Bronchus (tissue), 1 donor: ENCODE results near the genes MARCHF1 and APELA.

- PRO-cap = no peak
These were observed 211.4 kb downstream of the RAPGEF2 start for GRCh38 chr4:159314211-159314781.

- PRO-cap = no peak
These were observed 219.5 kb downstream of the RAPGEF2 start for GRCh38 chr4:159322246-159322818.

- PRO-cap = no peak
These were observed 227.4 kb downstream of the RAPGEF2 start for GRCh38 chr4:159330176-159330748.

GRCh38 chr4:159331342-159331844 lies 228.5 kb downstream of the RAPGEF2 start:
- PRO-cap = no peak

DNA sequence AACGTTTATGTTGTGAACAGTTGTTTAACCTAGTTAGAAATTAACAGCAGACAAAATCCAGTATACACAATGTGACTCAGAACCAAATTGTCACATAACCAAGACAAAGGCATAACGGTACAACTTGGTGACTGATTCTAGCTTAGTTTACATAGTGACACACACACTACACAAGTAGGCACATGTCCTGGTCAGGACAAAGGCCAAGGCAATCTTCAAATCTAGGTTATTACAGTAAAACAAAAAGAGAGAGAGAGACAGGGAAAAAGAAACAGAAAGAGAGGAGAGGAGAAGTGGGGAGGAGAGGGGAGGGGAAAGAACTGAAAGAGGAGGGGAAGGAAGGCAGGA lies 482.6 kb downstream of the NAF1 start:
- PRO-cap = no peak

DNA sequence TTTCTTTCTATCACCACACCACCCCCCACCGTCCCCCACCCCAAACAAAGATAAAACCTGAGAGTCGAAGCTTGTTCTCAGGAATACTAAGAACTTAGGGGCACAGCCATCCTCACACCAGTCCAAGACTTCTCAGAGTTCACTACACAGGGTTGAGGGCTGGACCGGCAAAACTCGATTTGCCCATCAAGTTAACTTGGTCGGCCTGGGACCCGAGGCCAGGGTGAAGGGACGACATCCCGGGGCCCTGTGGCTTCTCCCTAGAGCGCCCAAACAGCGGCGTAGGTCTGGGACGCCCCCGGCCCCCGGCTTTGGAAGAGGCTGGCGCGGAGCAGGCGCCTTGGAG lies 250 bp upstream of the NPY5R start:
- PRO-cap = no peak

GRCh38 chr4:163600684-163601004 lies 106.2 kb downstream of the TMA16 start:
- PRO-cap = no peak

- PRO-cap = no peak
These were observed 112.3 kb downstream of the TMA16 start for GRCh38 chr4:163606726-163607169.

DNA sequence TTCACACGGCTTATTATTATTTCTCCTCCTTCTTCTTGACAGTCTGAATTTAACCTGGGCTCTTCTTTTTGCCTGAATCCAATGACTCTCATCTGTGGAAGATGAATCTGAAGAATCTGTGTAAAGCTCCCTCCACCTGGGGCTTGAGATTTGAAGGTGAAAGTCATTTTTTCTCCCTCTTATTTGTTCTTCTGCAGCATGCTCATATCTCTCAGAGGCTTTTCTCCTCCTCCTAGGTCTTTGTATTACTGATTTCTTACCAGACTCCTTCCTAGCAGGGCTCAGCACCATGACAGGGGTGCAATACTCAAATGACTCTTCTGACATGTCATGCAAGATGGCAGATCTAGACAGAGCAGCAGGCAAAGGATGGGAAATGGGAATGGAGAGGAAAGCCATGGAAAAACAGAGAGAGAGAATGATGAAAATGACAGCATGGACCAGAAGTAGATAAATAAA lies 118.2 kb downstream of the TMA16 start:
- PRO-cap = no peak

DNA sequence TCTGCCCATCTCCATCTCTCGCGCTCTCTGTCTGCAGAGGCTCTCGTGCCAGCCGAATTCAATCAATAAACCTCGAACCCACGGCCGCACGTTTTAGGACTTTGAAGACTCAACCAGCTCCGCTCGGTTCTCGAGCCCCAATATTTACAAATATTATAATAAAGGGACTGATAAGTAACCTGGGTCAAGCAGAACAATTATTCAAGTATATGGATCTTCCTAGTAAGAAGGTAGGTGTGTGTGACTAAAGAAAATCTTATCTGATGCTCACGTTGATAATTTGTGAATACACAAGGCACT lies 186.2 kb downstream of the MARCHF1 start:
- PRO-cap = no peak

DNA sequence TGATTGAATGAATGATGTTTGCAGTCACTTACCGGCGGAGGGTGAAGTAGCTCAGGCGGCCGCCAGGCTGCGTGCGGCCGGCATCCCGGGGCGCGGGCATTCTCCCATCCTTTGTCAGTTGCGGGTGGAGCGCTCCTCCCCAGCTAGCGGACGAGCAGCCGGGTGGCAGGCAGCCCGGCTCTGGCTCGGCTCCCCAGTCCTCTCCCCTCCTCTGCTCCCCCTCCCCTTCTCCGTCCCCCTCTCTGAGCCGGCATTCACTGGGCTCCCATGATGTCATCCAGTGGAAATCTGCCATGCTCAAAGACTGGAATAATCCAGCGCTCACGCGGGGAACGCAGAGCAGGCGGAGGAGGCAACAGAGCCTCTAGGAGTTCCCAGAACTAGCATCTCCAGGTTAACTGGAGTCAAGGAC lies at the start of gene MARCHF1:
Gene MARCHF1, minus strand, starts transcription at position 182 of the 412 bp plus-strand sequence.
- PRO-cap = no peak

DNA sequence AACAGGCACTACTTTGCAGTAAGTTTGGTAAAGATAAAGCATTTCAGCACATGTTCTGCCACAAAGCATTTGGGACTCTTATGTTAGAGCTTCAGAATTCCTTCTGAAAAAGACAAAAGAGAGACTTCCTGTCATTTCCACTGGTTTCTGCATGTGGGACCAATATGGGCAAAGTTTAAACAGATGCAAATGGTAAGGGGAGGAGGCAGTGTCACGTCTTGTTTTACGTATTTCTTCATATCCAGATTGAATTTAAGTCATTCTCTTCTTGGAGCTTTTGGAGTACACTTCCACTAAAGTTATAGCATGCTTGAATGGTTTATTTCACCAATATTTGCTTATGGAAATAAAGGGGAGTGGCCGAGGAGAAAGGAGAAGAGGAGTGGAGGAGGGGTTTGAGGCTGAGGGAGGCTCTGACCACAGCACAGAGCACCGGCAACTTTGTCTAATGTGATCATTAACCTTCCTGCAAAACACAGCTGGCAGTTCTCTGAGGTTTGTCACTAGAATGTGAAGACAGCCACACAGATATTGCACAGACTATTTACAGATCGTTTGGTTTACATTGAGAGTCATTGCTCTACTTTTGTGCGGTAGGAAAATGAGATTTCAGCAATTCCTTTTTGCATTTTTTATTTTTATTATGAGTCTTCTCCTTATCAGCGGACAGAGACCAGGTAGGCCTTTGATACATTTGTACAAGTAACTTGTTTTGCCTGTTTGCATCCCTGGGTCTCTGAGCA lies at the start of gene APELA:
Gene APELA, plus strand, starts transcription at position 448 of the 743 bp plus-strand sequence.
- PRO-cap = no peak

DNA sequence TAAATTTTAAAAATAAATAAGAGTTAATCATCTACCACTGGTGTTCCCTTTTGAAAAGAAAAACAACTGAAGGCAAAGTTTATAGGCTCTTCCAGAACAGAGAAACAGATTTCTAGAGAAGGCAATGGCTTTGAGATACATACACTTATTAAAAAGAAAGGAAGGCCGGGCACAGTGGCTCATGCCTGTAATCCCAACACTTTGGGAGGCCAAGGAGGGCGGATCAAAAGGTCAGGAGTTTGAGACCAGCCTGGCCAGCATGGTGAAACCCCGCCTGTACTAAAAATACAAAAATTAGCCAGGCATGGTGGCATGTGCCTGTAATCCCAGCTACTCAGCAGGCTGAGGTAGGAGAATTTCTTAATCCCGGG lies 23.6 kb downstream of the TRIM75 start:
- PRO-cap = no peak

- PRO-cap = no peak
These were observed 8.6 kb downstream of the KLHL2 start for GRCh38 chr4:165215798-165216514.

DNA sequence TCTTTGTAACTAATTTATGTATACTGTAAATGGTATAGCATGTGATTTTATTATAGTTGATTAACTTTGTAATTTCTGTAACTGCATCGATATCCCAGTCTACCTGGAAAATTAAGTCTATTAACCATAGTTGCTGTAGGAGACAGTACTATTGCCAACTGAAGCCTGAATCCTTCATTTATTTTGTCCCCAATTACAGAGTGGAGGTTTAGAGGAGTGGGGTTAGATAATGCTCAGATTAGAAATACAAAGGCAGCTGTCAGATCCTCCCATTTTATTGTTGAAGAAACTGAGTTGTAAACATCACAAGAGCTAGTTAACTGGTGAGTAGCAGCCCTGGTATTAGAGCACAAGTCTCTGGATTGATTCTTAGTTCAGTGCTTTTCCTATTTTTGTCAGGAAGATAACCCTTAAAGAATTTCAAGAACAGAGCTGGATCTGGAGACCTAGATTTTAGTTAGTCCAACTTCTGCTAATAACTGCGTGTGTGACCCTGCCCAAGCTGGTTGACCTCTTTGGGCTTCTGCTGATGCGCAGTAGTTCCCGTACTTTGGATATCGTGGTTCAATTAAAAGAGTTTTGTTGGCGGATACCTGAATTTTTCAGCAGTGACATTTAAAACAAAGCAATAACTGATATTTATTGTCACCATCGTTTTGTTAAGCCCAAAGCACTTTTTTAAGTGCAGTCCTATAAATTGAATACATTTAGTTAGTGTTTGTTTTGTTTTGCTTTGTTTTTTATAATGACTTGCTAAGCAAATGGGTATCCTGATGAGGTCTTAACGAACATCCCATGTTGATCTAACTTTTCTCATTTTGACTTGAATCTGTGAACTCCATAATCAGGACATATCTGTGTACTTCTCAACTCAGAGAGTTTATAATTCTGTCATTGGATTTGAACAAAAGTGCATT lies 9.2 kb downstream of the MSMO1 start:
- PRO-cap = no peak

DNA sequence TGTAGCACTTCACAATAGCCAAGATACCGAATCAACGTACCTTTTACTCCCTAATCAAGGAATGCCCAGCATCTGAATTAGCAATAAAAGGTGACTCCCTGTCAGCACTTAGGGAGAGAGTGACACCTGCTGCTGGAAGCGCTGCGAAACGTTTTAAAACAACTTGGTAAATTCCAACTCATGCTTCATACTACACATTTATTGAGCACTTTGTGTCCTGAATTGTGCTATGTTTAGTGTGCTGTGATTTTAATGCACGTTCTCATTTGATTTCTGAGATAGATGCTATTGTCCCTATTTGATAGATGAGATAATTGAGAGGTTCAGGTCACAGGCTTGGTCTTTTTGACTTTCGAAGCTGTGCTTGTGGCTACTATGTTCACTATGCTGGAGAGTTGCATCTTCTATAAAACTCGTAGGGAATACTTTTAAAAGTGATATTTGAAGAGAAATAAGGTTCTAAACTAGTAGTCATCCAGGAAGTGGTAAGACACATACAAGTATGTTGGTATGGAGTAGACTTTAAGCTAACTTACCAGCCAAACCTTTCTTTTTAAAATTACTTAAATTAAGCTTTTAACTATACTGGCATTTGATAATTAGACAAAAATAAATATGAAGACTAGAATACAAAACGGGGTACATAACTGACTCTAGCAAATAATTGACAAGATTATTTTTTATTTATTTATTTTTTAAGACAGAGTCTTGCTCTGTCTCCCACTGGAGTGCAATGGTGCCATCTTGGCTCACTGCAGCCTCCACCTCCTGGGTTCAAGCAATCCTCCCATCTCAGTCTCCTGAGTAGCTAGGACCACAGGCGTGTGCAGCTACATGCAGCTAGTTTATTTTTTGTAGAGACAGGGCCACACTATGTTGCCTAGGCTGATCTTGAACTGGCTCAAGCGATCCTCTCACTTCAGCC lies 16.6 kb downstream of the MSMO1 start:
- PRO-cap = no peak

GRCh38 chr4:165482233-165482527 lies 103.4 kb downstream of the CPE start:
- PRO-cap = no peak

DNA sequence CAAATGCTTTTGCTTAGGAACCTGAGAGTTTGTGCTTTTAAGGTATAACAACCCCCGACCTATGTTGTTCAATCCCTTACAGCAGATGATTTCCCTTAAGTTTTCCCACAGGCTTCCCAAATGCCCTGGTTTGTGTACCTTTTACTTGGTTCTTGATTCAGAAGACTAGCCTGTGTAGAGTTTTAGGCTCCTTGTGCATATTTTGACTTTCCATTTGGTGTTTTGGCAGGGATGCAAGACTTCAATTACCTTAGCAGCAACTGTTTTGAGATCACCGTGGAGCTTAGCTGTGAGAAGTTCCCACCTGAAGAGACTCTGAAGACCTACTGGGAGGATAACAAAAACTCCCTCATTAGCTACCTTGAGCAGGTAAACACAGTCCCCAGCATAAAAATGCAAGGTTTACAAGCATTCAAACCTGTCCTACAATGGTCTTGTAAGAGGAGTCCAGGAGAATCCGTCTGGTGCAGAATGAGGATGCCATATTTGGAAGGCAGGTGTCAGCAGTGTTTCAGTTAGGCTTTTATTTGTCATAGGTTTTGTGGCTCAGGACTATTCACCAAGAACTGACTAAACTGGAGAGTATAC lies 108.5 kb downstream of the CPE start:
- PRO-cap = no peak

GRCh38 chr4:165493466-165493790 lies 114.6 kb downstream of the CPE start:
- PRO-cap = no peak

DNA sequence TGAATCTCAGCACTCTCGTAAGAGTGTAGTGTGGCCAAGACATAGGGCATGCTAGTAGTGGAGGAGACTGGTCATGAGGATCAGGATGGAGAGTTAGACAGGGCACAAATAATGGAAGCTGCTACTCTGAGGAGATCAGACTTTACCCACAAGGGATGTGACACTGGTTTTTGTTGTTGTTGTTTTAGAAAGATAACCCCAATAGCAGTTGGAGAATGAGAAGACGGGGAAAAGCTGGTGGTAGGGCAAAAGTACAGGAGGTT lies 203.2 kb downstream of the CPE start:
- PRO-cap = no peak